Heart (tissue), 3 donors: ENCODE measurements around the gene MAGI1.

DNA sequence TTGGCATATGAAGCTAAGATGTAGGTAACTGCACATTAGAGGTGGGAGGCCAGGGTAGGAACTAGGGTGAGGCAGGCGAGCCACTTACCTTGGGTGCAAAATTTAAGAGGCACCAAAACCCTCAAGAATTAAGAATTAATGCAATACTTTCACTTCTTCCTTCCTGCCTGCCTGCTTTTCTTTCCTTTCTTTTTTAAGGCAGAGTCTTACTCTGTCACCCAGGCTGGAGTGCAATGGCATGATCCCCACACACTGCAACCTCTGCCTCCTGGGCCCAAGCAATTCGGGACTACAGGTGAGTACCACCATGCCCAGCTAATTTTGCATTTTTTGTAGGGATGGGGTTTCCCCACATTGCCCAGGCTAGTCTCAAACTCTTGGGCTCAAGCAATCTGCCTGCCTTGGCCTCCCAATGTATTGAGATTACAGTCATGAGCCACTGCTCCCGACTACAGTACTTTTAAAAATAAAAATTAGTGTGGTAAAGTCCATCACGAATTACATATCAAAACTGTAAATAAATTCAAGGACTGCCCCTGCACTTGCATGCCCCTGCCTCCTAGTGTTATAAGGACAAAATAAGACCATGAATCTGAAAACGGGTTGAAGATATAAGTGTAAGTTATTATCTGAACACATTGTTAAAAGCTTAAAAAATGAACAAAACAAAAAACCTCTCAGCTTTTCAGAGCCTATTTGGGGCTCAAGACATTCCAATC, 51.1 kb downstream of the MAGI1 start:
- RAMPAGE, long total RNA, 2 experiments = no peak in any of the 2 experiments

DNA sequence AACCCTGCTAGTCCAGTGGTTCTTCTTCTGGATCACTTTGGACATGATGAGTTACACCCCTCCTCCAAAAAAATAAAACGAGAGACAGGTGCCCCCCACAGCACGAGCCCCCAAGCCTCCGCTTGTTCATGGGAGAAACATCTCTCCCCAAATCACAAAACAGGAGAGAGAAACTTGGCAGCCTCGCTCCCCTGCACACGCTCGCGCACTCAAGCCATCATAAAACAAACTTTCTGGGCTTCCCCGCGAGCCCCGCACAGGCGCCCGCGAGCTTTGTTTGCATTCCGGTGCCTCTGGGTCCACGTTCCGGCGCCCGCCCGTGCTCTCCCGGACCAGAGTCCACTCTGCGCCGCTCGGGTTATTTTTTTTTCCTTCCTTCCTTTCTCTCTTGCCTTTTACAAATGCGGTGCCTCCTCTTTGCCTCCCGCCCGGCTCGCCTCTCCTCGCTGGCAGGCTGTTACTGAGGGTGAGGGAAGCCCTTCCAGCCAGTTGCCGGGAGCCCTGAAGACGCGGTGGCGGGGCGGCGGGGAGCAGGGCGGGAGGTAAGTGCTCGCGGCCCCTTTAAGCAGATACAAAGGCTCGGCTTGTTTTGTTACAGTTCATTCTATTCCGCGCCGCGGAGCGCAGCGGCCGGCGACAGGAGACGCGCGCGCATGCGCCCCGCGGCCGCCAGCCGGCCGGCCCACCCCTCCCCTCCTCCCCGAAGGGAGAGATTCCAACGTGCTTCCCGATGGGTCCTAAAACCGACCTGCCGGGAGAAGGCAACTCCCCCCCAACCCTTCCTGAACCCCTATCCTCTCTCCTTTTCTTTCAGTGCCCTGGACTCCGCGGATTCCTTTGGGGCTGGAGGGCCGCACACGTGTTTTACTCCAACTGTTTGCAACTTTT, at the start of gene MAGI1:
Gene MAGI1, minus strand, starts transcription at position 655 of the 888 bp plus-strand sequence.
- RAMPAGE, long total RNA, 2 experiments = start-site peak on the minus strand in 2 of 2 experiments, centred at positions 532 to 549 of the sequence, 181 to 1,766 reads per replicate

DNA sequence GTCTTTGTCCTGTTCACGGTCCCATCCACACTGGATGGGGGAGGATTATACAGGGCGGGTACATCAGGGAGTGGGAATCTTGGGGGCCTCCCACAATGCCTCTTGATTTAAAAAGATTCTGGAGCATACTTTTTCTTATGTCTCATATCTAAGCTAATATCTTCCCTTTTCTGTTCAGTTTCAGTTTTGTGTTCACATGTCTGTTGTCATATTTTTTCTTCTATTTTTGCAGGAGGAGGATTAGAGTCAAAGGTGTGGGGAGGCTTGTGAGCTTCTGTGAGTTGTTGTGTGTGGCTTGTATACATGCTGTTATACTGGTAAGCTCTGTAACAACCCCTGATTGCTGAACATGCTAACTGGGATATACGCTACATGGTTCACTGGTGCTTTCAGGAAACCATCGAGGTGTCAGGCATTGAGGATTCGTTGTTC, 83.4 kb downstream of the SLC25A26 start:
- RAMPAGE, long total RNA, 2 experiments = no peak in any of the 2 experiments

- RAMPAGE, long total RNA, 2 experiments = no peak in any of the 2 experiments
Measured at GRCh38 chr3:66448833-66449088, 52.1 kb downstream of the LRIG1 start.

GRCh38 chr3:67018880-67019089, 20.7 kb downstream of the KBTBD8 start:
- RAMPAGE, long total RNA, 2 experiments = no peak in any of the 2 experiments

DNA sequence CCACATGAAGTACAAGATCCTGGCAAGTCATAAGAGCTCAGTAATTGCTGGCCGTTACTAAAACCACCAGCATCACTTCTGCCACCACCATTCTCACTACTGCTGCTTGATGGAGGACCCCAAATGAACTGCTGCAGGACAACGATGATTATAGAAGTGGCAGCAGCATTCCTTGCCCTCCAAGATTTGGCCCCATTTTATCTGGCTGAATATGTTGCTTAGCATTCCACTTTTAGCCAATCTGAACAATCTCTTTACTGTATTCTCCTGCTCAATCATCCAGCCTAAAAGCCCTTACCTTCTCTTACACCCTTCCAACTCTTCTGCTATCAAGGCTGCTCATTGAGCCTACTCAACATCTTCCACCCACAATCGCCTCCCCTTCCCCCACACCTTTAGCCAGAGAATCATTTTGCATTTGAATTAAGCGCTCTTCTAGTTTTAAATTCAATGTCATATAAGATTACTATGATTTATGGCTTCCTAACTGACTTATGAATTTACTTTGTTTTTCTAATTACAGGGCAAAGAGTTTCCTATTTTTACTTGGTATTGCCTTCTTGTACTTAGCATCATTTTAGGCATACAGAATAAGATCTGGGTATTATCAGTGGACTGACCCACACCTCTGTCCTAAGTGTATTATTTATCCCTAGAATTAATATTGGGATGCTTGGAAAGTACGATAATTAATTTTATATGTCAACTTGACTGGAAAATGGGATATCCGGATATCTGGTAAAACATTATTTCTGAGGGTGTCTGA, 229.6 kb downstream of the SUCLG2 start:
- RAMPAGE, long total RNA, 2 experiments = no peak in any of the 2 experiments

DNA sequence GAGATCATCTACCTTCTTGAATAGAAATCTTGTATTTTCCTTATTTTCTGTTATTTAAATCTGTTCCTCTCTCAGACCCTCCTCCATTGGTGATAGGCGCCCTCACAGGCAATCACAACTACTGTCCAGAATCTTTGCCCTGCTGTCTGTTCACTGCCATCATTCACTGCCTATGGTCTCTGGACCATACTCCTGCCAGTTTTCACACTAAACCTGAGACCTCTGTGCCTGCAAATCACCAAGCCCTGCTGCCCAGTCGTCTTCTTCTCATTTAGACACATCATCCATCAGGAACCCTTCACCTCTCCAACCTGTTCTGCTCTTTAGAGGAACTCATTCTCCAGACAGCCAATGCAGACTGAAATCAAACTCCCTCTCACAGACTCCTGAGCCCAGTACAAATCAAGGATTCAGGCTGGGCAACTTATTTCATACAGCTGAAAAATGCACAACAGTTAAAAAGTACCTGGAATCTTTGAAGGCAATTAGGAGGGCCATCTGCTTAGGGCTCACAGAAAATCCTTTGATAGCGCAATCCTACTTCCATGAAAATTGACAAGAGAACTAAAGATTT, 118.0 kb downstream of the SUCLG2 start:
- RAMPAGE, long total RNA, 2 experiments = no peak in any of the 2 experiments

DNA sequence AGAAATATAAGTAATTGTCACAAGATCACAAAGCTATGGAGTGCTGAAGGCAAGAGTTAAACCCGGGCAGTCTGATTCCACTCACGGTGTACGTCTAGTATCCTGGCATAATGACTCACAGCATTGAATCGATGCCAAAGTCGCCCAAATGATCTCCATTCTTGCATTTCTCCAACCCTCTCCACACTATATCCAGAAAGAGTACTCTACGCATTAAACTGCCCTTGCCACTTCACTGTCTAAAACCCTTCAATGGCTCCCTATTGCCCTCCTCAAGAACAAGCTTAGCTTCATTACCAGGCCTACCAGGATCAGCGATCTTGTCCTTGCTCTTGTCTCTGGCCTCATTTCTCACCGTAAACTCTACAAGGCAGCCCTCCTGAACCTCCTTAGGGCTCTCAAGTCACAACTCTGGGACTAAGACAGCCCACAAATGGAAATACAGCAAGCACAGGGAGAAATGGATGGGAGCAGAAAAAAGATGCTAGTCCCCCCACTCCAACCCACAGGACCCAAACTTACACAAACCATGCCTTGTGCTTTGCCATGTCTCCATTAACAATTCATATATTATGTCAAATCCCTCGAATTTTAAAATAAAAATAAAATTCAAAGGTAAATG, 7.6 kb downstream of the SUCLG2 start:
- RAMPAGE, long total RNA, 2 experiments = no peak in any of the 2 experiments

GRCh38 chr3:67653418-67653909, 948 bp downstream of the SUCLG2 start:
- RAMPAGE, long total RNA, 2 experiments = no peak in any of the 2 experiments

GRCh38 chr3:68052566-68053019, 48.5 kb downstream of the TAFA1 start:
- RAMPAGE, long total RNA, 2 experiments = no peak in any of the 2 experiments

DNA sequence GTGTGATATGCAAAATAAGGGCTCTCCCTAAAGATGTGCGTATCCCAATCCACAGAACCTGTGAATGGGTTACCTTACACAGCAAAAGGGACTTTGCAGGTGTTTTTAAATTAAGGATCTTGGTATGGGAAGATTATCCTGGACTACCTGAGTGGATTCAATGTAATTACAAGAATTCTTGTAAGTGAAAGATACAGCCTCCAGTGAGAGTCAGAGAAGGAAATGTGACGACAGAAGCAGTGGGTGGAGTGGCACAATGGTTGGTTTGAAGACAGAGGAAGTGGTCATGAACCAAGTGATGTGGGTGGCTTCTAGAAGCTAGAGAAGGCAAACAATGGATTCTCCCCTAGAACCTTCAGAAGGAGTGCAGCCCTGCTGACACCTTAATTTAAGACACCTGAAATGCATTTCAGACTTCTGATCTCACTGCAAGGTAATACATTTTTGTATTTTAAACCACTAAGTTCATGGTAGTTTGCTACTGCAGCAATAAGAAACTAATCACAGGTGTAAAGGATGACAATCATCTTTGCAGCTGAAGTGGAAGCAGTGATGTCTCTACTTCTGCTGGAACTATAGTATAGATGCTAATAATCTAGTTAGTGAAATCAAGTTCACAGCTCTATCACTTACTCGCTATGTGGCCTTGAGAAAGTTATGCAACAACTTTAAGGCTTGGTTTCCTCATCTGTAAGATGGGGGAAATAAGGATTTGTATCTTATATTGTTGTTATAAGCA, 53.7 kb downstream of the TAFA1 start:
- RAMPAGE, long total RNA, 2 experiments = no peak in any of the 2 experiments

- RAMPAGE, long total RNA, 2 experiments = no peak in any of the 2 experiments
Measured at GRCh38 chr3:69082718-69083229, 2.0 kb upstream of the ARL6IP5 start.

DNA sequence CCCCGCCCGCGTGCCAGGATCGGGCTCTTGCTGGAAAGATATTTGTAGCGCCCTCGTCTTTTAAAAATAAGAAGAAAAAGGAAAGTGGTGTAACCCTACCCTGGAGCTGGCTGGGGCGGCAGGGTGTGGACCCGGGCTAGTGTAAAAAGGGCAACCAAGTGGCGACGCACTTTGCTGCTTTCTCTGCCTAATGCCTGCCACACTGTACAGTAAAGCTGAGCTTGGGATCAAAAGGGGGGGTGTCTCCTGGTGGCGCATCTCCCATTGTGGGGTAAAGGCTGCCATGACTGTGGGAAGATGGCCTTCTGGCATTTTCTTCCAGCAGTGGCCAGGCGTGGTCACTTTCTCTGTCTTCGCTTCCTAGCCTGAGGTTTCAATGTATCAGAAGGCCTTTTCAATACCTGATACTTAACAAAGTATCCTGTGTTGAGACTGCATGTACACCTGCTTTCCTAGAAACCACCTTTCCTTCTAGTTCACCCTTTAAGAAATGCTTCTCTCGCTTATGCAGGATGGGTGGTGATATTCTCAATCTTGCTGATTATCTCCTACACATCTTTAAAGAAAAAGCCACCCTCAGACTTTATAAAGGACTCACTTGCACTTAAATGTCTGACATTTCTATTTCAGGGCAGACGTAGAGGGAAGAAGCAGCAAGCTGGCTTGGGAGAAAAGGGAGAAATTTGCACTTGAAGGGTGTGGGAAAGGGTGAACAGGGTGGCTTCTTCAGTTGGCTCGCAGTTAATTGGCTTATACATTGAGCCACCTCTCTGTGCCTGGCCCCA, 969 bp downstream of the ARL6IP5 start:
- RAMPAGE, long total RNA, 2 experiments = start-site peak on the minus strand in 1 of 2 experiments, centred at position 671 of the sequence, 14 reads per replicate

DNA sequence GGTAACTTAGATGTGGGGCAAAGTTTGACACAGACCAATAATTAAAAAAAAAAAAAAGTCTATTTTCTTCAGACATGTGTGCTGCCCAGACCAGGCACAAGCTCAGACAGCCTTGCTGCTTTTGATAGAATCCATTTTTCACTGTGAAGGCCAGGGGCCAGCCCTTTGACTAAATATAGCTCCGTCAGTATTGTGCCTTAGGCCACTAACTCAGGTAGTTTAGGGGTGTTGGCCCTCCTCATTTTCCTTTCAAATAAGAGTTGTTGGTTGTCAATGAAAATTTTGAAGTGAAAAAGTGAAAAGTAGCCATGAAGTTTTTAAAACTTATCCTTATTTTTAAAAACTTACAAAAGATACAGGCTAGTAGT, 2.7 kb downstream of the ARL6IP5 start:
- RAMPAGE, long total RNA, 2 experiments = no peak in any of the 2 experiments

DNA sequence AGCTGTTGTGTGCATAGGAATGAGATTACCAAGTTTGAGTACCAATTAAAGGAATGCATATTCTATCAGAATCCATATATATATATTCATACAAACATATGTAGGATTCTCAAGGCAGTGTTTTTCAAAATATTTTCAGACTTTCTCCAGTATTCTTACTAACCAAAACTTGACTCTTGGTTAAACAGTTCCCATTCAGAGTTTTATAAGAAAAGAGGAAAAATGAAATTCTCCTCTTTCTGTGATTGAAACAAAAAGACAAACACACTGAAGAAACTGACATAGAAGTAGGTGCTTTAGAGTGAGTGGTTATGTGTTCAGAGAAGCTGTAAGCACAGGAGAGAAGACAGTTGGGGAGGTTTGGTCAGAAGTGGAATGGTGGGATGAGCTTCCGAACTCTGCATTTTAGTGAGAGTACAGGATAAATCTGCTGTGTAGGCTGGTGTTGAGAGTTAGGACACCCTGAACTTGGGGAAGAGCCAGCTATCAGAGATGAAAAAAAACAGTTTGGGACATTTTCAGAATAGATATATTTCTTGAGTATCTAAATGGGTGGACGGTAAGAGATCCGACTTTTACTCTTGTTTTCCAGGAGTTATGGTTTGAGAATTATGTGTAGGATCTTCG, 18.0 kb downstream of the MITF start:
- RAMPAGE, long total RNA, 2 experiments = no peak in any of the 2 experiments

GRCh38 chr3:69785406-69785948, 46.2 kb downstream of the MITF start:
- RAMPAGE, long total RNA, 2 experiments = no peak in any of the 2 experiments

- RAMPAGE, long total RNA, 2 experiments = no peak in any of the 2 experiments
Measured at GRCh38 chr3:70071754-70072746, 240.4 kb downstream of the MDFIC2 start.

- RAMPAGE, long total RNA, 2 experiments = no peak in any of the 2 experiments
Measured at GRCh38 chr3:70290300-70290845, 22.1 kb downstream of the MDFIC2 start.

DNA sequence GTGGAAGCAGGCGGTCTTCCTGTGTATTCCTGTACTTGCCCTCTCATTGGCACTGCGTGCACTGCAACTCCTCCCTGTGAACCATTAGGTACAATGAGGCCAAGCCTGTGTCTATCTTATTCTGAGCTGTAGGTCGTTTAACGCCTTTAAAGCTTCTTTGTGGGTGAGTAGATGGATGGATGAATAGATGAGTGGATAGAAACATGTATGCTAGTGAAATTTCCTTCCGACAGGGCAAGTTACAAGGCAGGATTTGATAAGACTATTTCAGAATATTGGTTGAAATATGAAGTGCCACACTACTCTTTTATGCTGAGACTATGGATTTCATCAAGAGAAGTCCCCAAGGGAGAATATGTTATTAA, 633.4 kb downstream of the FOXP1 start:
- RAMPAGE, long total RNA, 2 experiments = no peak in any of the 2 experiments

- RAMPAGE, long total RNA, 2 experiments = no peak in any of the 2 experiments
Measured at GRCh38 chr3:71031712-71032722, 551.5 kb downstream of the FOXP1 start.